A375 (cell line): ENCODE measurements around the gene LMAN2.

GRCh38 chr5:175710354-175710862 is 52.5 kb downstream of the HRH2 start:
- RAMPAGE, long total RNA: no peak

- RAMPAGE, long total RNA: no peak
These were observed 24.2 kb downstream of the CPLX2 start for GRCh38 chr5:175895442-175896160.

GRCh38 chr5:176132539-176133537 is 105.4 kb upstream of the SIMC1 start:
- RAMPAGE, long total RNA: no peak

DNA sequence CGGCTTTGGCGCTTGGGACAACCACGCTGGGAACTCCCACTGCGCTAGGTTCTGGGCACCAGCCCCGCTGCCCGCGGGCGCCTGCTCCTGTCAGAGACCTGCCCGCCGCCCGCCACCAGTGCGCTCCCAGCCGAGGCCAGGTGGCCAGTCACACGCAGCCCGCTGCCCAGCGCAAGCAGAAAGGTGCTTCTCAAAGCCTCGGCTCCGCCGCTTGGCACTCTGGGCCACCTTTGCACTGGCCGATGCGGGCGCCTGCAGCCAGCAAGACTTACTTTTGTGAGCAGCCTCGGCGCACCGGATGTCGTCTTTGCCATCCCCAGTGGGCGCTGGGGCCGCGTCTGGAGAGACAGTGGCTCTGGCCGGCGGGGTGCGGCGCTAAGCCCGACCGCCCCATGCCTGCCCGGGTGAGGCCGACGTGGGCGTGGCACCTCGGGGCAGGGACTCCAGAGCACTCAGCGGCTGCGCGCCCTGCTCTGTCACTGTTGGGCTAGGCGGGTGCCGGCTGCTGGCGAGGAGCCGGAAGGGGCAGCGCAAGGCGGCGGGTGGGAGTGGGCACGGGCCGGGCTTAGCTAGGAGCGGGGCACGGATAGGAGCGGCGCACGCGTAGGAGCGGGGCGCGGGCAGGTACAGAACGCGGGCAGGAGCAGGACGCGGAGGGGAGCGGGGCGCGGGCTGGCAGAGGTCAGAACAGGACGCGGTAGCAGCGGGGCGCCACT is 39.1 kb upstream of the SIMC1 start:
- RAMPAGE, long total RNA: no peak

- RAMPAGE, long total RNA: no peak
These were observed 51.9 kb downstream of the SIMC1 start for GRCh38 chr5:176289795-176290768.

- RAMPAGE, long total RNA: no peak
These were observed 6.5 kb downstream of the HIGD2A start for GRCh38 chr5:176394882-176395662.

DNA sequence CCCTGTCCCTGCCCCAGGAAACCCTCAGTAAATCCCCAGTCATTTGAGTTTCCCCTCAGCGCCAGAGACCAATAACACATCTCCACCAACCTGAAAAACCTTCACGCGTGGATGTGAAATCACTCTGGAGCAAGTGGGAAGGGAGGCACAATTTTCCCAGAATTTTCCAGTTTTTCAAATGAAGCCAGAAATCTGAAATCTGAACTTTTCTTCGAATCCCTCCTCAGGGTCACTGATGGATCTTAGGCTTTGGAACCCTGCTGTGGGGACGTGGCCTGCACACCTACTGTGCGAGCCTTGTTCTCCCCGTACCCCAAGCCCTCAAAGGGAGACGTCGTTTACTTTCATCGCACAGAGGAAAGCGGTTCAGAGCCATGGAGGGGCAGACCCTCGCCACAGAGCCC is 3.5 kb upstream of the RNF44 start:
- RAMPAGE, long total RNA: no peak

DNA sequence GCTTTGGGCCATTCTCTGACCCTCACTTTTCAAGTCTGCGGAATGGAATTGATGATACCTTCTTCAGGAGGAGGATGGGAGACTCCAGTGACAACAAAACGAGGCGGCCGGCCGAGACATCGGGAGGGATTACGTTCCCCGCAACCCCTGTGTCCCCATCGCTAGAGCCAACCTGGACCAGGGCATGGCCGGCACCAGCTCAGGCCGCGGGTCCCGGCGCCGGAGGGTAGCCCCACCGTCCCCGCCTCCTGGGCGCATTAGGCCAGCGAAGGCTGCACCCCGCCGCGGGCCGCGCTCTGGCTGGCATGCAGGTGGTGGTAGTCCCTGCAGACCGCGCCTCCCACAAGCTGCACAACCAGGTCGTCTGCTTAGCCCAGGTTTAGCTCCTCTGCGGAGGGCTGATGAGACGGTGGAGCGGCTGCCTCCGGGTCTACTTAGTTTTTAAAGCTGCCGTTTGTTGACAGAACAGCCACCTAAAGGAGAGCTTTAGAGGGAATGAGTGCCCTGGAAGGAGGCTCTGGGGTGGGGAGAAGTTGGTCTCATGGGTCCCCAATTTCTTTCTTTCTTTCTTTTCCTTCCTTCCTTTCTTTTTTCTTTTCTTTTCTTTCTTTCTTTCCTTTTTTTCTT is 5.3 kb upstream of the CDHR2 start:
- RAMPAGE, long total RNA: no peak

GRCh38 chr5:176650167-176650595 is 2.9 kb downstream of the TSPAN17 start:
- RAMPAGE, long total RNA: no peak

DNA sequence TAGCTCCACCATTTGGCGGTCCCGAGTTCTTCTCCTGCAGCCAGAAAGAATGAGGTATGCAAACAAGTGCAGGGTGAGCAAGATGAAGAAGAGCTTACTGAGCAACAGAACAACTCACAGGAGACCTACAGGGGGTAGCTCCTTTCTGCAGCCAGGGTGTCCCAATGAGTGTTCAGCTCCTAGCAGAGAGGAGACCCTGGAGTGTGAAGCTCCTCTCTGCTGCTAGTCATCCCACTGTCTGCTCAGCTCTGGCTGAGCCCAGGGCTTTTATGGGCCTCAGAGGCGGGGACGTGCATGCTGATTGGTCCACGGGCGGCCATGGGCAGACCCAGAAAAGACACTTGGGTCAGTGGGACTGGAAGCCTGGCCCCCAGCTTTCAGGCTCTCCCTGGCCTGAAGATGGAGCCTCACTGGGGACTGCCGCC is 40.5 kb downstream of the TSPAN17 start:
- RAMPAGE, long total RNA: no peak

DNA sequence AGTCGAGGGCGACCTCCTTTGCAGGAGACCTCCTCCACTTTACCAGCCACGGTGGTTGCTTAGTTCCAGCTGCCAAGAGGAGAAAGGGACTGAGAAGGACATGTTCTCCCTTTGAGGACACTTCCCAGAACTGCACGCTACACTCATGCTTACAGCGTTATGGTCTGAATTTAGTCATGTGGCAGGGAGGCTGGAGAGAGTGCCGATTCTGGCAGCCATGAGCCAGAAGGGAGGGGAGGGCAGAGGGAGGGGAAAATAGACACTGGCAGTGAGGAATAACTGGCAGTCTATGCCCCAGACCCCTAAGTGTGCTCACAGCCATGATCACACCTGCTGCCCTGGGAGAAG is 47.8 kb downstream of the TSPAN17 start:
- RAMPAGE, long total RNA: no peak

DNA sequence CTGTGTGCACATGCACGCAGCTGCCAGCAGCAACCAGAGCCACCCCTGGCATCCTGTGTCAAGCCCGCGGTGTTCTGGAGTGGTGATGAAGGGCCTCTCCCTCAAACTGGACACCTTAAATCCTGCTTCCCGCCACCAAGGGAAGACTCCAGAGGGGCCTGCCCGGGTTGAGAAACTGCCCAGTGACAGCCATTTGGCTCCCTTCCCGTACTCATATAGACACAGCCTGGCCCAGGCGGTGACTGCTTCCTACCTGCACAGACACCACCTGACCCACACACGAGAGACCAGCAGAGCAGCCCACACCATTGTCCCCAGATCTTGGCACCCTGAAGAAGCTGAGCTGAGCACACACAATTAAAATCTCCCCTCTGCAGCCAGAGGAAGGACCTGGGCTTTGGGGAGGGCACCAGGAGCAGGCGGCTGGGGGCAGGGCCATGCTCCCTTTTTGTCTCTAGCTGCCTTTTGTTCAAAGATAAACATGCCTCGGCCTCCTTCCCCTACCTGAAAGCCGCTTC is 78.3 kb downstream of the TSPAN17 start:
- RAMPAGE, long total RNA: no peak

DNA sequence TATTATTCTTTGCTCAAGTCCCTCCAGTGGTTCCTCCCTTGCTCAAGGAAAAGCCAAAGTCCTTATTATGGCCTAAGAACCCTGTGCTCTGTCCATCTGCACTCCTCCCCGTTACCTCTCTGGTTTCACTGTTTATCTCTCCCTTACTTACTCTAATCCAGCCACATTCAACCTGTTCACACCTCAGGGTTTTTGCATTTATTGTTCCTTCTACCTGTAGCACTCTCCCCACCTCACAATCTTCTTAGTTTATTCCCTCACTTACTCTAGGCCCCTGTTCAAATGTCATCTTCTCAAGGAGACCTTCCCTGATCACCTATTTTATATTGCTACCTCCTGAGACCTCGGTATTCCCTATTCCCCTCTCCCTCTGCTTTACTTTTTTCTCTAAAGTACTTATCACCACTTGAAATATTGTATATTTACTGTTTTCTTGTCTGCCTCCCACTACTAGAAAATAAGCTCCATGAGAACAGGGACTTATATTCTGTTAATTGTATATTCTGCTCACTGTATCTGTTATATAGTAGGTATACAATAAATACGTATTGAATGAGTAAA is 37.4 kb upstream of the HK3 start:
- RAMPAGE, long total RNA: no peak

GRCh38 chr5:177023150-177023949 is 854 bp downstream of the ZNF346 start:
- RAMPAGE, long total RNA: no peak

- RAMPAGE, long total RNA: no peak
These were observed 76.0 kb downstream of the NSD1 start for GRCh38 chr5:177209520-177210012.

DNA sequence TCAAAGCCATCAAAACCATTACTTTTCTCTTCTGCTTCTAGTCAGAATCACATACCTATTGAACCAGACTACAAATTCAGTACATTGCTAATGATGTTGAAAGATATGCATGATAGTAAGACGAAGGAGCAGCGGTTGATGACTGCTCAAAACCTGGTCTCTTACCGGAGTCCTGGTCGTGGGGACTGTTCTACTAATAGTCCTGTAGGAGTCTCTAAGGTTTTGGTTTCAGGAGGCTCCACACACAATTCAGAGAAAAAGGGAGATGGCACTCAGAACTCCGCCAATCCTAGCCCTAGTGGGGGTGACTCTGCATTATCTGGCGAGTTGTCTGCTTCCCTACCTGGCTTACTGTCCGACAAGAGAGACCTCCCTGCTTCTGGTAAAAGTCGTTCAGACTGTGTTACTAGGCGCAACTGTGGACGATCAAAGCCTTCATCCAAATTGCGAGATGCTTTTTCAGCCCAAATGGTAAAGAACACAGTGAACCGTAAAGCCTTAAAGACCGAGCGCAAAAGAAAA is 77.5 kb downstream of the NSD1 start:
- RAMPAGE, long total RNA: no peak

GRCh38 chr5:177312720-177313185 is 1.1 kb upstream of the MXD3 start:
- RAMPAGE, long total RNA: no peak

DNA sequence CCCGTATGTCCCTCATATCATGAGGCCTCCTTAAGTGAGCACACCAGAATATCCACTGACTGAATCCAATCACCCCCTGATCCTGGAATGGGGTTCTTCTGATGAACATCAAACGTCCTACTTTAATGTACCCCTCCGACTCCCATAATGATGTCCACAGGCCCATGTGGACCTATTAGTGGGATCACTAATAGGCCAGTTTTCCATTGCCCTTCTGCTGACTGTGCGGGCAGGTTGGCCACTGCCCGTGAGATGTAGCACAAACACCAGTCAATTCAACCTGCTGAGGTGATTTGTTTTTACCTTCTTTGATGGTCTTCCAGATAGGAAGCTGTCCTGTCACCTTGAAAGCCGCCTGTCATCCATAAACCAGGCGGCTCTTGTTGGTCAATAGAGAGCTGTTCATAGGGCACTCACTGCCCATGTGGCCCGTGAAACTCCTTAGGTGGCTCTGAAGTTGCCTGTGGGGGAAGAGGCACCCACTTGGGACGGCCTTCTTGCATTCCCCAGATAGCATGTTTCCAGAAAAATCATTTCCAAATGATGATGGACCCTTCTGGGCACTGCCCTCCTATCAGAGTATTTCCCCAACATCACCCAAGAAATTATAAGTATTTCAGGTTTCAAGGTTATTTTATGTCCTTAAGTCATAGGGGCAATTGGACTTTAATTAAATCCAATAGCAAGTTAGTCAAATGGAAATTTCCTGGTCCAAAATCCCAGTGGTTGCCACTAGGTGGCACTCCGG is 5.8 kb upstream of the MXD3 start:
- RAMPAGE, long total RNA: no peak

DNA sequence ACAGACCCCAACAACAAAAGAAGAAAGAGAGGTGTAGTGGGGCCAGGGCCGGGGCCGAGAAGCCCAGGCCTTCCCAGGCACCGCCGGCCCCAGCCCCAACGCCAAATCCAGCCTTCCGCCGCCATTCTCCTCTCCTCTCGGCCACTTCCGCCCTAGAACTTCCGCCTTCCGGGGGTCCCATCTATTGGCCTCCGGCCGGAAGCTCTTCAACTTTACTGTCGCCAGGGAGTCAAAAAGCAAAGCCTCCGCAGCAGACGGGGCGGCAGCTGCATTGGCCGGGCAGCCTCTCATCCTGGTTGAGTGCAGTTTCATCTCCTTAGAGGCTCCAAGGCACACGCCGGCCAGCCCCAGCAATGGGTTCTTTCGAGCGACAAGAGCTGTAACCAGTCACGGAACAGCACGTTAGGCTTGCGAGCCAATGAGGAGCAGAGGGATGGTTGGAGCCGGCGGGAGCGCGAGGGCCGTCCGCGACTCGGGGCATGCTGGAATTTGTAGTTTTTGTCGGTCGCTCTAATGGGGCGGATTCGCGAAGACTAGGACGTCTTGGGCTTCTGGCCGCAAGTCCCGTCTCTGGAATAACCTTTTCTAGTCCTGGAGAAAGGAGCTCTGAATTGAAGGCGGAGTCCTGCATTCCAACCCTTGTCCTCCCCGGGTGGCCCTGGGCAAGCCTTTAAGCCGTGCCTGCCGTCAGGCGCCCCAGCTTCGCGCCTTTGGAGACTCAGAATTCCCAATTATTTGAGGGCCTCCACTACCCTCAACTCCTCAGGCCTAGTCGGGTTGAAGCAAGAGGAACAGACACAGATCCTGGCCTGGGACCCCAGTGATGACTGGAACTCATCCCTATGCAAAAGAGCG is at the start of gene LMAN2:
Gene LMAN2, minus strand, starts transcription at position 146 of the 855 bp plus-strand sequence.
- RAMPAGE, long total RNA: no peak

DNA sequence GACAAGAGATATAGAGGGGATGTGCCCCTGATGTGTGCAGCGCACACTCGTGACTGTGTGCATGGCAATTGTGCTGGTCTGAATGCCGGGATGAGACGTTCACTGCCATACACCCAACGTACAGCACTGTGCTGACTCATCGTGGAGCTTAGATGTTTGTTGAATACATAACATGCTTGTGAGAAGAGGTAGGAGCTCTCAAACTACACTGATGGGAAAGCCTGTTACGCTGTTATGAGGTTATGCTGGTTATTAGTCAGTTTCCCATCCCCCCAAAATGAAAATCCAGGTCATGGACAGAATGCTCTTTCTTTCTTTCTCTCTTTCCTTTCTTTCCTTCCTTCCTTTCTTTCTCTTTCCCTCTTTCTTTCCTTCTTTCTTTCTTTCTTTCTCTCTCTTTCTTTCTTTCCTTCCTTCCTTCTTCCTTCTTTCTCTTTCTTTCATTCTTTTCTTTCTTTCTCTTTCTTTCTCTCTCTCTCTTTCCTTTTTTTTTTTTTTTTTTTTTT is 4.8 kb upstream of the SLC34A1 start:
- RAMPAGE, long total RNA: no peak